Fibroblast of the aortic adventitia (primary cell): ENCODE measurements around a stretch of chrX.

- CAGE, long polyA plus RNA = no peak
Measured at GRCh38 chrX:39990290-39990635, 107.5 kb downstream of the BCOR start.

- CAGE, long polyA plus RNA = no peak
Measured at GRCh38 chrX:40008609-40009520, 88.9 kb downstream of the BCOR start.

DNA sequence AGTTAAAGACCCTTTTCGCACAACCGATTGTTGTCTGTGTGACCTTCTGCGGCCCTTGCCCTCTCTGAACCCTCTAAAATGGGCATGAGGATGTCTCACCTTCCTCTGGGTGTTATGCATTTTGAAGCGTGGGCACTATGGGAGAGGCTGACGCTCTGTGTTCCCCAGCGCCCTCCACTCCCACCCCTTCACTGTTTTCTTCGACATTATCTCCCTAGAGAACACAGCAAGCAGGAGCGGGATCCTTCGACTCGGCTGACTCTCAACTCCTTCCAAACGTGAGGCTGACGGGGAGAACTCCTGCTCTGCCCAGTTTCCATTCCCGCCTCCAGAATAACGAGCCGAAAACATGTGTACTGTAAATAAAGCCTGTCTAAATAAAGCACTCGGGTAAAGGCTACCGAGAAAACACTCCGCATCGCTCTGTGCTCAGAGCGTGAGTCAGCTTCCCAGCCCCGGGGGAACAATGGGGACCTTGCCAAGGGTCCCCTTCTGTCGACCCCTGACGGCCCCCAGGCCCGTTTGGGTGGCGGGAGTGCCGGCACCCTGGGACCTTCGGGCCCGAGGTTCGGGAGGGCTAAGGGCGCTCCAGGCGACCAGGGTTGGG, 85.9 kb downstream of the BCOR start:
- CAGE, long polyA plus RNA = no peak

- CAGE, long polyA plus RNA = no peak
Measured at GRCh38 chrX:40072781-40073976, 24.6 kb downstream of the BCOR start.

GRCh38 chrX:40082473-40083230, 15.1 kb downstream of the BCOR start:
- CAGE, long polyA plus RNA = no peak

GRCh38 chrX:40086579-40087428, 11.0 kb downstream of the BCOR start:
- CAGE, long polyA plus RNA = no peak

GRCh38 chrX:40092496-40093358, 5.0 kb downstream of the BCOR start:
- CAGE, long polyA plus RNA = no peak

DNA sequence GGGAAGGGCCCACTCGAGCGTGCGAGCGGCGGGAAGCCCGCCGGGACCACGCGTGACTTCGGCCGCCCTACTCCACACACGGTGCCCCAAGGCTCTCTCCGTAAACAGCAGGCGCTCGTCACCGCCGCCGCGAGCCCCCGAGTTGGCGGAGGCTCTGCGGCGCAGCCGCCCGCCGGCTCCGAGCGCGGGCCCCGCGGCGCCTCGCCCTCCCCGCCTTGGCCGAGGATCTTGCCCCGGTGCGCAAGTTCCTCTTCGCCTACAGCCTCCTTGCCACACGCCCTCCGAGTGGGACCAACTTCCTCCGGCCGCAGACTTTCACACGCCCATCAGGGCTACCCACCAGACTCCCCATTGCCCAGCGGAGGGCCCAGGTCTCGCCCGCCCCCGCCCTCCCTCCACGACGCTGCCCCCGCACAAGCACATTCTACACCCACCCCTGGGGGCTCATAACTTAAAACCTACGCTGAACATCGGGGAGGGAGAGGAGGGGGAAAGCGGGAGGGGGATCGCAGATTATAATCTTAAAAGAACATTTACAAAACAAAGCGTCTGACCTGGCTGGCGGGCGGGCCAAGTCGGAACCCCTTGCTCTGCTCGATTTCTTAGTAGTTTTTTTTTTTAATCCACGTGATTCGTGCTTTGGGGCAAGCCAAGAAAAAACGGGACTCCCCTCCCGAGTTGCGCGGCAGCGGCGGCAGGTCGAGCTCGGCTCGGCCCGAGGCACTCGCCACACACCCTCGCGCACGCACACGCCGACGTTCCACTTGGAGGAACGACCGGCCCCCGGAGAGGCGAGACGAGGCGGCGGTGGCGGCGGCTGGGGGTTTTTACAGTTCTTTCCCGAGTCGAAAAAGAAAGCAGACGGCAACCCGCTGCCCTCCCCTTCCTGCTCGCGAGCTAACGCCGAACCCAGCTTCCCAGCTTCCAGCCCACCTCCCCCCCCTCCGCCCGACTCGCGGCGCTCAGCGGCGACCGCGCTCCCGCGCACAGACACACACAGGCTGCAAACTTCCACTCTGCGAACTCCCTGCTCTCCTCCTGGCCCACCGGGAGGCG, 1.5 kb downstream of the BCOR start:
- CAGE, long polyA plus RNA = no peak

- CAGE, long polyA plus RNA = no peak
Measured at GRCh38 chrX:40107743-40108841, 10.3 kb upstream of the BCOR start.

DNA sequence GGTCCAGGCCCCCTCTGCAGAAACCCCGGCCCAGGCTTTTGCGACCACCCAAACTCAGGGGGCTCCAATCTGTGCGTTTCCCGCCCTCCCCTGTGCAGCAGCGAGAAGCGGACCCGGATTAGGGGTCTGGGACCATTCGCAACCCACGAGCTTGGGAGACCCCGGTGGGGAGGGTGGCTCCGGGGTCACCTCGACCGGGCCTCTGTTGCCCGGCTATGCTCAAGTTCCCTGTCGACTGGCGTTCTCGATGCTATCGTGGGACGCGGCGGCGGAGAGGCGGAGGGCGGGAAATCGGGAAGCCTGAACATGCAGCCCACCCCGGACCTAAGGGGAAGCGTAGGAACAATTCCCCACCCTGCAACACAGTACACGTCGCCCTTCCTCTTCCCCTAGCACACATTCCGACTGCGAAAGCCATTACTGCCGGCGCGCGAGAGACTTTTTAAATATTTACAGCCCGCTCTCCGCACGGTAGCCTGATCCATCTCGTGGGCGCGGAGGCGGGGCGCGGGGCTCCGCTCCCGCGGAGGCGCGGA, 48.0 kb upstream of the BCOR start:
- CAGE, long polyA plus RNA = no peak

GRCh38 chrX:40151574-40152113, 53.9 kb upstream of the BCOR start:
- CAGE, long polyA plus RNA = no peak

DNA sequence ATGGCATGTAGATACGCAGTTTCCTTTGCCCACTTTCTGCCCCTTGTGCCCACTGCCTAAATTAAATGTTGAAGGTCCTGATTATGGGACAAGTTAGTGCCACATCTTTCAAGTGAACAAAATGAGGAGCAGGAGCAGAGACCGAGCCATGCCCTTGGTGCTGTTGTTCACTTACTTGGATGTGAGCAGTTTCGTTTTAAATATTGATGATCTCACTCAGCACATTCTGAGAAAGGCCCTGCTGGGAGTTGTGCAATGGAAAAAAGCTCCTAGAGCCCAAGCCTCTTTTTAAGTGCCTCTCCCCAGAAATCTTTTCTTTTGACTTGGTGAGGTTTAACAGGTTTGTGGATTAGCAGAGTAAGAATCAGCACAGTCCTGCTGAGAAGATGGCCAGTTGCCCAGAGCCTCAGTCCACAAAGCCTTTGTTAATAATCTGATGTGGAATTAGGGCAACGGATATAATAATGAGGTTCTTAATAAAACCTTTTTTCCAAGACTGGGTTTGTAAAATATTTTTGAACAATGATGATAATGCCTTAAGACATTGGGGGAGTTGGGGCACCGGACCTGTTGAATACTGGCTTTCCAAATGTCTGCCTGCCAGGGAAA, 157.5 kb upstream of the ATP6AP2 start:
- CAGE, long polyA plus RNA = no peak

- CAGE, long polyA plus RNA = no peak
Measured at GRCh38 chrX:40484753-40485053, 96.1 kb upstream of the ATP6AP2 start.

GRCh38 chrX:40543942-40544385, 36.8 kb upstream of the ATP6AP2 start:
- CAGE, long polyA plus RNA = no peak

GRCh38 chrX:40727451-40727957, 7.8 kb downstream of the MED14 start:
- CAGE, long polyA plus RNA = no peak

DNA sequence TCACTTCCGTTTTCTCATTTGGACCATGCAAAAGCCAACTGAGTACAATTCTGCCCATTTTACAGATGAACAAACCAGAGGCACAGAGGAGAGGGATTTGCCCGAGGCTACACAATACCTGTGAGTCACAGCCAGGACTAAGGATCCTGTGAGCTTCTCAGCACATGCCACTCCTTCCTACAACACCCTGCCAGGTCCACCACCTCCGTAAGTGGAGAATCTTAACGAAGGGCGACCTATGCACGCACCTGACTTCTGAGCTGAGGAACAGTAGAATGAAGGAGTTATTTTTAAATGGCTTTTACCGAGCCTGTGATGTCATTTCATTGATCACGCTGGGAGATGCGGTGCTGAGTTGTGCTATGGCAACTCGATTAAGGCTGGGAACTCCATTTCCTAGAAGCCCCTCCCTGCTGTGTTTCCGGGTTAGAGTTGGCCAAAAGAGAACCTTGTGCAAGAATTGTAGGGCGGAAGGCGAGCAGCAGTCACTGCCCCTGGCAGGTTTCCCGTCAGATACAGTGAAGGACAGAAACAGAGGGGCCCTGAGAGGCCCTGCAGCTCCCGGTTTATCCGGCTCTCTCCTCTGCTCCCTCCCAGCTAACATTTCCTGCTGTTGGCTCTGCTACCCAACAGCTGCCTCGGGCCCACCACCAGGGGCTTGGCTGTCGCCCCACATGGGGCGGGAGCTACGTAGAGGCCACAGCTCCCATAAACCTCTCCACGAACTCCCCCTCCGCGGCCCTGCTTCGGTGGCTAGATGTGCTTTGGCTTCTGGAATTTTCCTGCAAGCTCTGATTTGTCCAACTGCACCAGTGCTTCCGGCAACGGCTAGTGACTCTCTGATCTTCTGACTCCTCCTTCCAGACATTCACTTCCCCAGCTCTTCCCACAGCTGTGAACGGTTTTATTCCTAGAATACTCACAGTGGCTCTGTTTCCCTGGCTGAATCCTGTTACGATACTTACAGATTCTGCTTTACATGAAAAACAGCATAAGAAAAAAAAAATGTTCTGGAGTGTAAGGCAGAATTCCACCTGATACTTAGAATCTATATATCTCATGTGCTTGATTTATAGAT, 75.0 kb upstream of the USP9X start:
- CAGE, long polyA plus RNA = no peak

- CAGE, long polyA plus RNA = no peak
Measured at GRCh38 chrX:41026682-41027262, 58.5 kb upstream of the USP9X start.

DNA sequence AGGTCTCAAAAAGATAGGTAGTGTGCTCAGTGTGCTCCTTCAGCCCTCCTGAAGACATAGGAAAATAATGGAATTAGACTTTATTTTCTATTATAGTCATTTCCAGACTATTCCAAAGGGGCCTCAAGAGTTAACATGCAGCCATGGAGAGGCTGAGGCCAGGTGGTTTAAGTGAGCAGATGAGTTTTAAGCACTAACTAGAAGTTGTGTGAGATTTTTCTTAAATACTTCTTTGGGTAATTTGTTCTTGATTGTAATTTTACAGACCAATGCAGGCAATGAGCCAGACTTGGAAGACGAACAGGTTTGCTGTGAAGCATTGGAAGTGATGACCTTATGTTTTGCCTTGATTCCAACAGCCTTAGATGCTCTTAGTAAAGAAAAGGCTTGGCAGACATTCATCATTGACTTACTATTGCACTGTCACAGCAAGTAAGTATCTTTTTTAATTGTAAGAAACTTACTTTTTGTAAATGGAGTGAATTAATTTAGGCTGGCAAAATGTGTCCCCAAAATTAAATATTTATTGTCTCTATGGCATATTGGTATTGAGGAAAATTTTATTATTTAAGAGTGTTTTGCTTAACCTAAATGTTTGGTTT, 103.9 kb downstream of the USP9X start:
- CAGE, long polyA plus RNA = no peak

DNA sequence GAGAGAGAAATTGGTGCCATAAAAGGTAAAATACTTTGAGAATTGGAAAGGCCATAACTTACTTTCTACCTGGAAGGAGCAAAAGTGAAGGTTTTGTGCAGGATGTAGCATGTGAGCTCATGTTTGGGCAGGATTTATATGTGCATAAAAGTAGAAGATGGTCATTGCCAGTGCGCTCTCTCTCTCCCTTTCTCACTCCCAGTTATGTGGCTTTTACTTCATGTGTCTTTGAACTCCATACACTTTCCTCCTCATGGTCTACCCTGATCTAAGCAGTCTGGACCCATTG, 106.5 kb downstream of the USP9X start:
- CAGE, long polyA plus RNA = no peak

DNA sequence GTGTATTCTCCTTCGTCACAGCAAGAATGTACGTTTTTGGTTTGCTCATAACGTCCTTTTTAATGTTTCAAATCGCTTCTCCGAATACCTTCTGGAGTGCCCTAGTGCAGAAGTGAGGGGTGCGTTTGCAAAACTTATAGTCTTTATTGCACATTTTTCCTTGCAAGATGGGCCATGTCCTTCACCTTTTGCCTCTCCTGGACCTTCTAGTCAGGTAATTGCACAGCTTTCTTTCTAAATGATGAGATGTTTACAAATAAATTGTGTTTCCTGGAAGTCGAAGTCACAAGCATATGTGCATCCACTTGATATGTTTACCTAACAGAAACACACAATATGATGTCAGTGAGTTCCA, 115.6 kb upstream of the DDX3X start:
- CAGE, long polyA plus RNA = no peak